Epidermal melanocyte (primary cell): Measurements from ENCODE around the genes SPDYE18 and GSAP.

GRCh38 chr7:76516020-76516527 is 5.7 kb downstream of the UPK3B start:
- RRBS = 56% methylated on average over 1 of the region's 35 CpGs

- RRBS = no CpG with 5 or more reads among the region's 3 CpGs
Measured at GRCh38 chr7:76829238-76829743, 202.2 kb upstream of the POMZP3 start.

DNA sequence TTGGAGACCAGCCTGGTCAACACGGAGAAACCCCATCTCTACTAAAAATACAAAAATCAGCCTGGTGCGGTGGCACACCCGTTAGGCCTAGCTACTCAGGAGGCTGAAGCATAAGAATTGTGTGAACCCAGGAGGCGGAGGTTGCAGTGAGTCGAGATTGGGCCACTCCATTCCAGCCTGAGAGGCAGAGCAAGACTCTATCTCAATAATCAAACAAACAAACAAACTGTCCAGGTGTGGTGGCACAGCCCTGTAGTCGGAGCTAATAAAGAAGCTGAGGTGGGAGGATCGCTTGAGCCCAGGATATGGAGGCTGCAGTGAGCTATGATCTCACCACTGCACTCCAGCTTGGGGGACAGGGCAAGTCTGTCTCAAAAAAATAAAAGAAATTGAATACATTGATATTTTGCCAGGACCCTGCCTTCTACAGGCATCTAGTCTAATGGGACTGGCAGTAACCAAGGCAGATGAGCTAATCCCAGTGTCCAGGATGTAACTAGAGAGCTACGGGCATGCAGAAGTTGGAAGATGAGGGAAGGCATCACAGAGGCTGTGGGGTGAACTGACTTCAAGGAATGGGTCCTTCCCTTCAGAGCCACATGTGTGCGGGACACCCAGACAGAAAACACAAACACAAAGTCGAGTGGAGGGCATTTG is 8.6 kb downstream of the SPDYE18 start:
- RRBS = no CpG with 5 or more reads among the region's 10 CpGs

GRCh38 chr7:77062452-77062851 is at the start of gene SPDYE18:
TSS of gene SPDYE18 (minus strand) at chr7:77062558.
- RRBS = no CpG with 5 or more reads among the region's 2 CpGs

GRCh38 chr7:77225465-77226188 is 26.0 kb upstream of the FGL2 start:
- RRBS = no CpG with 5 or more reads among the region's 11 CpGs

DNA sequence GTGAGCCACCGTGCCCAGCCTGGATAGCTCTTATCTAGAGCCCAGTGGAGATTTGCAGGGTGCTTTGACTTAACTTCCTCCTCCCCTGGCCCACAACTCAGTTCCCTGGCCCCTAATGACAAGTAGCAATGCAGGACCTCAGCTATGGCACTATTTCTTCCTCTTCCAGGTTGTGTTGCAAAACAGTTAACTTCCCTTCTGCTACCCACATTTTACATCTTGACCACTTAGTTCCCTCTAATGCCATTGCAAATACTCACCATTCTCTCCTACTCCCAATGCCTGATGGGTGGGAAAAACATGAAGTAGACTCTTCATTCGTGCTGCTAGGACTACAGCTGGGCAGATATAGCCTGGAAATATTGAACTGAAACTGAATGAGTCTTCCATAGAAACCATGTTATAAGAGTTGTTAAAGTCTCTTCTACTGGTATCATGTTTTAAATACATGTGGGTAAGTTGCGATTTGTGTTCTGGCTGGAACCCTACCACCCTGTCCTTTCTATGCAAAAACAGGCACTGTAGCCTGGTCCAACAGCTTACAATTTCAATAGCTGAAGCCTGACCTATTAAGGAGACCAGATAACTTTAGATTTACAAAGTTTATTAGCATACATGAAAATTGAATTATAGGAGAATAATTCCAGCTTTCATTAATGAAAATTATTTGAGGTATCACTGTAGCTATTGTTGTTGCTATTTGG is 39.2 kb upstream of the FGL2 start:
- RRBS = no CpG with 5 or more reads among the region's 3 CpGs

- RRBS = no CpG with 5 or more reads among the region's 7 CpGs
Measured at GRCh38 chr7:77278017-77278613, 78.5 kb upstream of the FGL2 start.

DNA sequence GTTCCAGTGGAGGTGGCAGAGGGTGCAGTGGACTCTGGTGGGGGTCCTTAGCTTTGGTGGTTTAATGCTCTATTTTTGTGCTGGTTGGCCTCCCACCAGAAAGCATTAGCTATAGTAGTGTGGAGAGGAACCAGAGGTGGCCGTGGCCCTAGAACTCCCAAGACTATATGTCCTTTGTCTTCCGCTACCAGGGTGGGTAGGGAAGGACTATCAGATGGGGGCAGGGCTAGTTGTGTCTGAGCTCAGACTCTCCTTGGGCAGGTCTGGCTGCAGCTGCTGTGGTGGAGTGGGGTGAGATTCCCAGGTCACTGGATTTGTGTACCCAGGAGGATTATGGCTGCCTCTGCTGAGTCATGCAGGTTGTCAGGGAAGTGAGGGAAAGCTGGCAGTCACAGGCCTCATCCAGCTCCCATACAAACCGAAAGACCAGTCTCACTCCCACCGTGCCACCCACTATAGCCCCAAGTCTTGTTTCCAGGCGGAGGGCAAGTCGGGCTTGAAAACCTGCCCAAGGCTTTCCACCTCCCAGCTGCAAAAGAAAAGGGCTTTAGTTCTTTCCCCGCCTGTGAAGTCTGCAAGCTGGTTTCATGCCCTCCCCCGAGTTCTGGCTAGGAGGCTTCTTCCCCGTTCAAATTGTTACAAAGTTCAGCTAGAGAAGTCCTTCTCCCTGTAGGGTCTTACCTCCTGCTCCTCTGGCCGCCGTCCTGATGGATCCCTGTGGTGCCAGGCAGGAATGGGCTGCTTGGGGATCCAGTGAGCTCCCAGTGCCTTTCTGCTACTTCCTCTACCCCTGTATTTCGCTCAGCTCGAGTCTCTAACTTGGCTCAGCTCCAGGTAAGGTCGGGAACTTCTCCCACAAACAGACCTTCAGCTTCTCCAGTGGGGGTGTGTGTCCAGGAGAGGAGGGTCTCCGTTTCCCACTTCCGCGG is 106.7 kb upstream of the FGL2 start:
- RRBS = no CpG with 5 or more reads among the region's 17 CpGs

GRCh38 chr7:77331724-77332067 is 84.5 kb downstream of the GSAP start:
- RRBS = no CpG with 5 or more reads among the region's 3 CpGs

- RRBS = no CpG with 5 or more reads among the region's 1 CpG
Measured at GRCh38 chr7:77332068-77332476, 84.1 kb downstream of the GSAP start.

DNA sequence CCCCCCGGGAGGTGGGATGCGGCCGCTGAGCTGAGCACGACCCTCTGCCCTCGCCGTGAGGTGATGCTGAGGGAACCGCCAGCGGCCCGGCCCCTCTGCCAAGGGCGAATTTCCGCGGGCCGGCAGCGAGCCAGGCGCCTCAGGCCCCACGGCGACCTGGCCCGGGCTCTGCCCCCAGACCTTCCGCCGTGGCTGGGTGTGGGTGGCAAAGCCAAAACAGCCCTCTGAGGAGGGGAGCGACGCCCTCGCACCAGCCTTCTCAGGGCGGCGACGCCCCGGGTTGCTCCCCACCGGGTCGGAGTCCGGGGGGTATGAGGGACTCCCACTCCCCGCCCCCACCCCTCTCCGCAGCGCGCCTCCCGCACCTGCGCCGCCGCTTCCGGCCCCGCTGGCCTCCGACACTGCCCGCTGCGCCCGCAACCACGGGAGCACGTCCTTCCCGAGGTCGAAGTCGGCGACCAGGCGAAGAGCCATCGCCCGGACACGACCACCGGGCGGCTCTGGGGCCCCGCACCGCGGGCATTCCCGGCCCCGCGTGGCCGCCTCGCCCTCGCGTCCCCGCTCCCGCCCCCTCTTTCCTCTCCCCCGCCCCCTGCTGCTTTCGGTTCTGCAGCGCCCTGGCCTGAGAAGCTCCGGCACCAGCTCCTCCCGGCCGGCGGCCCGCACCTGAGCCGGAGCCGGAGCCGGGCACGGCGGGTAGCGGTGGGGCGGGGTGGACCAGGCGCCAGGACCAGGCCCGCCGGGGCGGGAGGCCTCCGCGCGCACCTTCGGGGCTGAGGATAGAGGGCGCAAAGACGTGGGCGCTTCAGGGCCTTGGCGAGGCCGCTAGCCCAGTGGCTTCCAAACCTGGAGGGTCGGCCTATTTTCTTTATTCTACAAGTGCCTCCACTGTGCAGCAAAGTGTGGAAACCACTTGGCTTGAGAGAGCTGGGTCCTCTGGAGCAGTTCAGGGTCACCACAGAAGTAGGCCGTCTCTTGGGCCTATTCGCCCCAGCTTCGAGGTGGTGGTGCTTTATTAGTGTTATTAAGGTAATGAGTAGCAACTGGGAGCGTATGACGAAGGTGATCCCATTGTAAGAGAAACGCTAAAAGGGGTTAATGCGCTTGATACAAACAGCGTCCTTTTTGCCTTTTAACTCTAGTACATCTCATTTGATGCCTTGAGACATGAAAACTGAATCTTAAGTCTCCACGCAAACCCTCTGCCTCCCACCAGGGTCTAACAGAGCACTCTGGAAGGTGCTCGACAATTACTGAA is at the start of gene GSAP:
TSS of gene GSAP (minus strand) at position 502 of the 1,258 bp plus-strand sequence.
- RRBS = 3% methylated on average over 65 of the region's 107 CpGs

- RRBS = no CpG with 5 or more reads among the region's 12 CpGs
Measured at GRCh38 chr7:77428718-77429332, 12.7 kb upstream of the GSAP start.

GRCh38 chr7:77452815-77453190 is 36.7 kb upstream of the GSAP start:
- RRBS = no CpG with 5 or more reads among the region's 3 CpGs

- RRBS = no CpG with 5 or more reads among the region's 7 CpGs
Measured at GRCh38 chr7:77569578-77570278, 32.6 kb downstream of the PTPN12 start.

- RRBS = no CpG with 5 or more reads among the region's 3 CpGs
Measured at GRCh38 chr7:78558650-78559091, 760.4 kb upstream of the TMEM60 start.

GRCh38 chr7:78944204-78944684 is 509.2 kb downstream of the MAGI2 start:
- RRBS = no CpG with 5 or more reads among the region's 1 CpG

- RRBS = 4% methylated on average over 12 of the region's 52 CpGs
Measured at GRCh38 chr7:80135309-80135898, 773 bp downstream of the GNAI1 start.

GRCh38 chr7:80748633-80749337 is 110.3 kb downstream of the CD36 start:
- RRBS = no CpG with 5 or more reads among the region's 8 CpGs

GRCh38 chr7:82416316-82416713 is 27.3 kb downstream of the CACNA2D1 start:
- RRBS = no CpG with 5 or more reads among the region's 2 CpGs

GRCh38 chr7:82435536-82436312 is 7.9 kb downstream of the CACNA2D1 start:
- RRBS = no CpG with 5 or more reads among the region's 7 CpGs